A172 (cell line): Measurements from ENCODE around the gene SLF1.

DNA sequence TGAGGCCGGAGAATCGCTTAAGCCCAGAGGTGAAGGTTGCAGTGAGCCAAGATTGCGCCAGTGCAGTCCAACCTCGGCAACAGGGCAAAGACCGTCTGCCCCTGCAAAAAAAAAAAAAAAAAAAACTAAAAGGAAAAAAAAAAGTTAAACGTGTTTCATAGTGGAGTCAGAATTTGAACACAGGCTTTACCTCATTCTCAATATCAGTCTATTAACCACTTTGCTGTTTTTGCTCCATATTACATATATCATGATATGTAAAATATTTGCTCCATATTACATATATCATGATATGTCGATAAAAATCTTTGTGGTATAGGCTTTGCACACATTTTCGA lies 584.5 kb upstream of the MEF2C start:
- RAMPAGE, long total RNA: no peak

GRCh38 chr5:90021972-90022433 lies 387.6 kb downstream of the CETN3 start:
- RAMPAGE, long total RNA: no peak

DNA sequence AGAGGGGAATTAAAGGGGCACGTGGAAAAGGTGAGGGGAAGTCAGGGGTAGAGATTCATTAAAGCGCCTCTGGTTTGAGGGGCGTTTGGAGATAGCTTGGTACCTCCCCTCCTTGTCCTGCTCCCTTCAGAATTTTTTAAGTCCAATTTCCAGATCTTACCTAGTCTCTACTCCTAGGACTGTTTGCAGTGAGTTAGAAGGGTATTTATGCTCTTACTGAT lies 311 bp downstream of the POLR3G start:
- RAMPAGE, long total RNA: no peak

- RAMPAGE, long total RNA: no peak
These were observed 4.4 kb downstream of the LYSMD3 start for GRCh38 chr5:90524854-90525431.

GRCh38 chr5:90888758-90889220 lies 330.2 kb downstream of the ADGRV1 start:
- RAMPAGE, long total RNA: no peak

DNA sequence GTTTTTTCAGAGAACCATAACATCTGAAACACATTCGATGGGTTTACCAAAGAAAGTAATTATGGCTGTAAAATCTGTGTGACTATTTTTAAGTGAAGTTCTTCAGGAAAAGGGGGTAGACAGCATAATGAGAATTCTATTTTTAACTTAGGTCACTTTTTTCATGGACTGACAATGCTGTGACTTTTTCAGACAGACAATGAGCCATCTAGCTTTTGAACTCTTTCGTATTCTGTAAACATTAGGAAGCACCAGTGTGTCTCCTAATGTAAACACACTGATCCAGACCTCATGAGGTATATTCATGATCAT lies 352.5 kb downstream of the ADGRV1 start:
- RAMPAGE, long total RNA: no peak

- RAMPAGE, long total RNA: no peak
These were observed 14.6 kb downstream of the ARRDC3 start for GRCh38 chr5:91368202-91369281.

- RAMPAGE, long total RNA: no peak
These were observed 420.8 kb upstream of the NR2F1 start for GRCh38 chr5:93162041-93162716.

DNA sequence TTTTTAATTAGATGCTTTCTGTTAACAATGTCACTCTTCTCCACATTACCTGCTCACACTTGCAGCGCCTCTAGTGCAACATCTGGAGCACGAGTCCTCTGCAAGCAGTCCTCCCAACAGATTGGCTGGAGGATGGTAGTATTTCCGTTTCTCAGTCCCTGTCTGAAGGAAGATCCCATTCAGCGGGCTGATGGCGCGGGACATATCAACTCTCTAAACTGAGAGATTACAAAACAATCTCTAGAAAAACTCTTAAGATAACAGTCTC lies 13.2 kb upstream of the NR2F1 start:
- RAMPAGE, long total RNA: no peak

- RAMPAGE, long total RNA: no peak
These were observed 15.5 kb downstream of the NR2F1 start for GRCh38 chr5:93598192-93599191.

DNA sequence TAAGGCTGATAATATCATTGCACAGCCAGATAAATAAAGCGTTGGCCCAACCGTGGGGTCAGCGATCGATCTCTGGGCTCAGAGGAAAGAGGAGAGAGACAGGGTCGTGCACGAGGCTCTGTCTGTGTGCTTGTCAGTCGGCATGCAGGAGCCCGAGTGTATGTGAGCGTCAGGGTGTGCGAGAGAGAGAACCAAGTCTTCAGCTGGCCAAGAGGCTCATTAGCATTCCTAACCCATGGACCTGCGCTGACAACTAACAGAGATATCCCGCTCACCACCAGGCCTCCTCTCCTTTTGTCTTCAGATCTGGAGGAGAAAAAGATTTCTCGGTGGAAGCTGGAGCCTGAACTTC lies 16.4 kb downstream of the NR2F1 start:
- RAMPAGE, long total RNA: no peak

GRCh38 chr5:93622247-93622917 lies 39.4 kb downstream of the NR2F1 start:
- RAMPAGE, long total RNA: no peak

DNA sequence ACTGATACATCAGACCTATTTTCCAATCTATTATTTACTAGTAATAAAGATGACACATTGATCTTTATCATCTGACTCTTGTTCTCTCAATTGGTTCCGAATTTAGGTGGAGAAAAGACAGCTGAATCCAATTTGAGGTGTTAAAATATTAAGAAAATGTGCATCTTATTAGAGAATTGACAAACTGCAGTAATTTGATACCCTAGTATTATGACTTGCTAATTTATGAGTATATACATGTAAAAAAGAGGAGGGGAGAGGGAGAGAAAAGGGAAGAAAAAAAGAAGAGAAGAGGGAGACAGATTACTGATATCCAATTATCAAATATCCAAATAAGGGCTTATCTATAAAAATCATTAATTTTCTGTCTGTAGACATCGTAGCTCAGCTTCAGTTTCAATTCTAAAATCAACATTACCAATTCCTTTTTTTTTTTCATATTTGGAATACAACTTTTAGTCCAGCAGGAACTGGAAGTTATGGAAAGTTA lies 183.8 kb downstream of the FAM172A start:
- RAMPAGE, long total RNA: no peak

DNA sequence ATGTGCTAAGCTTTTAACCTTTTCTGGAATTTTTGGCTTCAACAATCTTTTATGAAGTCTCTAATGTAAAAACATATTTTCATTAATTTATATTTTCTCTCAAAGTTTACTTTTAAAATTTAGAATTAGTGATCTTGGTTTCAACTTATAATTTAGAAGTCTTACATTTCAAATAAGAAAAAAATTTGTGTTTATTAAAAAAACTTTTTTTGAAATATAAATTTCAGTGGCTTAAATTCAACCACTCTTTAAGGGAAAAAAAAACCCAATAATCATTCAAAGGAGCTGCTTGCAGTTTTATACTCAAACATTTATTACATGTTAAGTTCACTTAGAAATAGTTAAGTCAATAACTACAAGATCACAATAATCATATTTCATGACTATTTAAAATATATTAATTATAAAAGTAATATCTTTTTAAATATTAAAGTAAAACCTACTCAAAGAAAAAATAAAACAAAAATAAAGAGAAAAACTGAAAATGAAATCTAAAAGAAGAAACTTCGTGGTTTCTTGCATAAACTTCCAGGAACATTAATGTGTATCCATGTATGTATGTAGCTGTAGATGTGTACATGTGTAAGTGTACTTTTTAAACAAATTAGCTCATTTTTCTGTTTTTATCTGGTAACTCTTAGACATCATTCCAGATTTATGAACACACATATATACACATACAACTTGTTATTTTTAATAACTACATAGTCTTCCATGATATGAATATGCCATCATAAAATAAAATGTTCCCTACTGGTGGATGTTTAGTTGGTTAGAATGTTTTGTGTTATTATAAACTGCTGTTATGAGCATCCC lies 169.0 kb downstream of the FAM172A start:
- RAMPAGE, long total RNA: no peak

- RAMPAGE, long total RNA: no peak
These were observed 151.3 kb downstream of the FAM172A start for GRCh38 chr5:93960136-93960567.

DNA sequence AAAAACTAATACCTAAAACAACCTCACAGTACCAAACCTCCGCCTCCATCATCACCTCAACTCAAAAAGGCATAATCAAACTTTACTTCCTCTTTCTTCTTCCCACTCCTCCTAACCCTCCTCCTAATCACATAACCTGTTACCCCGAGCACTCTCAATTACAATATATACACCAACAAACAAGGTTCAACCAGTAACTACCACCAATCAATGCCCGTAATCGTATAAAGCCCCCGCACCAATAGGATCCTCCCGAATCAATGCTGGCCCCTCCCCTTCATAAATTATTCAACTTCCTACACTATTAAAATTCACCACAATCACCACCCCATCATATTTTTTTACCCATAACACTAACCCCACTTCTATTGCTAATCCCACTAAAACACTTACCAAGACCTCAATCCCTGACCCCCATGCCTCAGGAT lies 49.6 kb downstream of the KIAA0825 start:
- RAMPAGE, long total RNA: no peak

DNA sequence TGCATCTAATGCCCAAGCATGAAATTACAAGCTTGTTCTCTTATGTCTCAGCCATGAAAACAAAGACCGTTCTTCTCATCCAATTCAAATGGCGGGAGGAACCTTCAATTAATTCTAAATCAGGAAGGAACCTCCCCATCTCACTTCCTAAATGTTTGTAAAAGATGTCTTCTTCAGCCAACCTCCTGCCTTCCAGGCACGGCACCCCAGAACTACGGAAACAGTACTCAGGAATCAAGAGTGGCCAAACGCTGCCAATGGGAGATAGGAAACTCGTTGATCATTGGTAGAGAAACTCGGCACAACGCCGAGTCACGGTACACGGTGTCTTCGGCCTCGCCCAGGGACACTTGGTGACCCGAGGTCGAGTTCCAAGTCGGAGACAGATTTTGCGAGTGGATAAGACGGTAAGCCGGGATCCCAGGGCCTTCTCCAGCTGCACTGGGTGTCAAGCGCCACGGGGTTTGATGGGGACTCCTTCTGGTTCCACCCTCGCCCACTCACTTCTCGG lies 437 bp downstream of the KIAA0825 start:
- RAMPAGE, long total RNA: no peak

- RAMPAGE, long total RNA: start-site peak on the minus strand at chr5:94618544-94618615, 22 and 38 reads in 2 replicates; start-site peak on the plus strand at chr5:94618666-94618696, 58 and 76 reads in 2 replicates
These were observed at the start of gene SLF1 for GRCh38 chr5:94618423-94619505. TSS of gene SLF1 (plus strand) at chr5:94618669.

GRCh38 chr5:94793188-94793810 lies 174.8 kb downstream of the SLF1 start:
- RAMPAGE, long total RNA: no peak

- RAMPAGE, long total RNA: no peak
These were observed 283.1 kb downstream of the SLF1 start for GRCh38 chr5:94901440-94902071.